Bile duct (tissue), 1 donor: ENCODE data around the genes INHBA and URGCP.

- PRO-cap, result no peak
Observed at GRCh38 chr7:38217800-38218047, 39.7 kb downstream of the STARD3NL start.

GRCh38 chr7:38318557-38319454 is 140.8 kb downstream of the STARD3NL start:
- PRO-cap, result no peak

DNA sequence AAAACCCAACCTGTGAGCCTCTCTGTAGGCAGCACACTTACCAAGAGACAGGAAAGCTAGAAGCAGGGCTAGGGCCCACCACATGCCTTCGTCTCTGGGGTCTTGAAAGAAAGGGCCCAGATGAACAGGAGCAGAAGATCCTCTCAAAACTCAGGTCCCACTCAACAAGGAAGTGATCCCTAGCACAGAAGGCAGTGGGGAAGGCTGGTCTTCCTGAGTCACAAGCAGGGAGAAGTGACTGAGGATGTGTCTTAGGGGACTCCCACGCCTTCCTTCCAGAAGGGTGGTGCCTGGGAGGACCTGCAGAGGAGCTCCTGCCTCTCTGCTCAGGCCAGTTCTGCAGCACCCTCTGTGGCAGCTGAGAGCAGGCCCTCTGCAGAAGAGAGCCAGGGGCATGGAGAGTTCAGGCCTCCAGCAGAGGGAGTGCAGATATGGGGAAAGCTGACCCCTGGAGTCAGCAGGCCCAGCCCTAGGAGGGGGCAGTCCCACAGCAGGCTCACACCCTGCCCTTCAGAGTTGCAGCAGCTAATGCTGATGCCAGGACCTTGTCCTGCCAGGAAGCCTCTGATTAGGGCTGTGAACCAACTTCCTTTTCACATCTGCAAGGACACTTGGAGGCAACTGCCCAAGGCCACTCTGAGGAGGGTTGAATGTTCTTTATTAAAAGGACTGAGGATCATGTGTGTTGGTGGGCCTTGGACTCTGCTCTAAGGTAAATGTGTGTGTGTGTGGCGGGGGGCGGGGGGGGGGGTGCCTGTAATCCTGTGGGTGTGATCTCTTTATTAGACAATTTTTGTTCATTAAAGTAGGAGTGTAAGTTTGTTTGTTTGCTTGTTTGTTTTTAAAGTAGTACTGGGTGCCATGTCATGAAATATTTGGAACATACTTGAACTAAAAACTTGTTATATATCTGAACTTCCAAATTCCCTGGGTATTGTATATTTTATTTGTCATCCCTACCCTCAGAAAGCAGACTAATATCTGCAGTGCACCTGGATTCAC is 163.3 kb downstream of the STARD3NL start:
- PRO-cap, result no peak

DNA sequence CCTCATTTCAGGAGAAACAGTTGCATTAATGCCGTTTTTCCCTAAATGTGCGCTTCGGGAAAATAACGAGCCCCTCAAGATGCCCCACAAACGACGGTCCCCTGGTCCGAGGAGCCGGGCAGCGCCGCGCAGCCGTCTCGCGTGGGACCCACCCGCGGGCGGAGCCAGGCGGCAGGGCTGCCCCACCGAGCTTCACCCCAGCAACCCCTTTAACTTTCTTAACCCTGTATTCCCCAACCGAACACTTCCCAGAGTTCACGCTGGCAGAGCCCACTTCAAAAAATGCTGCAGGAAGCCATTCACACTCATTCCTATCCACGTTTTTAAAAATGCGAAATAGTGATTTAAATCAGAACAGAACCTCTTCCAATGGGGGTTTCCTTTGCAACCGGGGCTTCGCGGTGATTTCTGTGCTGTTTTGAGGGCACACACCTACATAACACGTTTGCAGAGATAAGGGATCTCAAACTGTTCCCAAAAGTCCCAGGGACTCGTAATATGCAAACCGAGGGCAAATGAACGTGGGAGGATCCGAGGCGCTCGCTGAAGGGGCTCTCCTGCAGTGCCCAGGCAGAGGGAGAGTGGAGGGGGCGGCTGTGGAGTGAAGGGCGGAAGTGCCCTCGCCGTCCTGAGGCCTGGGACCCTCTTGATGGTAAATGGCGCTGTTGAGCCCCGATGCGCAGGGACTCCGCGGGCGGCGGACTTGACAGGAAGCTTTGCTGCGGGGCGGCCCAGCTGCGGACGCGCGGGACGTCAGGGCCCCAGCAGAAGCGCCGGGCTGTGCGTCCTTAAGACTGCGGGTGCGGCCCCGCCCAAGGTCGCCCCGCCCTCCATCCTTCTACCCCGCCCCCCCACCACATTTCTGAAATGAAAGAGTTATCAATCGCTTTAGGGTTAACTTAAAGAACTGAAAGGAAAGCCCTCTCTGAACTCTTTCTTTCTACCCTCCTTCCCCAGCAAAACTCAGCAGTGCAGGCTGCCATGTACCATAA is 152.0 kb upstream of the YAE1 start:
- PRO-cap, result no peak

GRCh38 chr7:39631662-39631986 is 8.3 kb downstream of the RALA start:
- PRO-cap, result no peak

- PRO-cap, result no peak
Observed at GRCh38 chr7:39985551-39986075, 35.6 kb downstream of the CDK13 start.

DNA sequence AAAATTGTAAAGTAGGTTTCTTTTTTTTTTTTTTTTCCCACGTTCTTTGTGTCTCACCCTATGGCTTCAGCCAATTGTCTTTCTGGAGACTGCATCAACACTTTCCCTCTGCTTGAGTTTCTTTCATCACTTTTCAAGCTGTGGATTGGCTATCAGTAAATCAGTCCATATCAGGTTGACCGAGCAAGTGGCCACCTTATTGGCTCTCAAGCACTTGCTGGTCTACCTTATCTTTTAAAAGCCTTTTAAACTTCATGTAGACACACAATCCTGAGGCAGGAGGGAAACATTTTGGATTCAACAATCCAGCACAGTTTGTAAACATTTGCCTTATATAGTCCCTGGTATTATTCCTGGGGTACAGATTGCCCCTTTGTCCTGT is 288.6 kb downstream of the INHBA start:
- PRO-cap, result no peak

- PRO-cap, result bidirectional peak, plus-strand start at chr7:41703268, minus-strand start at chr7:41703090
Observed at GRCh38 chr7:41702910-41703383, at the start of gene INHBA. TSS of gene INHBA (minus strand) at chr7:41703090.

DNA sequence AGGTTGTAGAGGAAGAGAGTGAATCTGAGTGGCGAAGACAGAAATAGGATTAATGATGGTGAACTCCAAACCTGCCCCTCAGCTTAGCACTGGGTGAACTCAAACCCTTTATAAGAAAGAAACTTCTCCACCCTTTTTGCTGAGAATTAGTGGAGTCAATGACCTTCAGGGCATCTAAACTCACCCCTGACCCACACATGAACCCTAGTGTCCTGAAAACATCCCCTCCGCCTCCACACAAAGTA is 1.4 kb upstream of the INHBA start:
- PRO-cap, result no peak

GRCh38 chr7:41705918-41706843 is 3.3 kb upstream of the INHBA start:
- PRO-cap, result no peak

DNA sequence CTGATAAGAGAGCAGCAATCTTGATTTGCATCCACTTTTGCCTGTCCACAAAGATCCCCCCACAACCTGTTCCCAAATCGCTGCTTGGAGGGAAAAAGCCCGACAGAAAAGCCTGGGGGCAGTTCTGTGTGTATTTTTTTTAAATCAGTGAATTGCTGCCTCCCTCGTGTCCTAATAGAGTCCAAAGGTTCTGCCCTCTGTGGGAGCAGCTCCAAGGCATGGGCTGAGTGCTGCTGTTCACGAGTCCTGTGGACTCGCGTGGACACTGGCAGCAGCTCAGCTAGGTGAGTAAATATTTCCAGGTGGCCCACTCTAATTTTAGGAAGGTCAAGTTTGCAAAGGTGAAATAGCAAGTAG is 6.0 kb upstream of the INHBA start:
- PRO-cap, result no peak

GRCh38 chr7:41916316-41917183 is 213.7 kb upstream of the INHBA start:
- PRO-cap, result no peak

DNA sequence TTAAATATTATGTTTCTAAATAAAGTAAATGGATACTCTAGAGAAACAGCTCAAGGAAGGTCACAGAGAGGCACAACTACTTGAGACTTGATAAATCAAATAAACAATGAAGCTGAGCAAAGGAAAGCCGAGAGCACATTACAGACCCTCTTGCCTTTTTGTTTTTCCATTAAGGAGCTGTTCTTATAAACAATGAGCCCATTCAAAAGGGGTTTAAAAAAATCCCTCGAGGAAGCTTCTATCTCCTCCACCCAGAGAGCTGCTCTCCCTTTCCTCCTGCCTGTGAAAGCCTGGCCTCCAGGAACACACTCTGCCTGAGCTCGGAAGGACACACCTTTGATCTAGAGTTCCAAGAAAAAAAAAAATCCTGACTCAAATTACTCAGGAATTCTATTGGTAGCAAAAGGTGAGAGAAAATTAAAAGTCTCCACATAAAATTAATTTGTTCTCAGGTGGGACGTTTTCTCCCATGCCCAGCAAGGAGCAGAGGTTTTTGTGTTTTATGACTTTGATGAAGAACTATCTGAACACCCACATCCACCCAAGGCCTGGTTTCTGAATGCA is 43.8 kb downstream of the GLI3 start:
- PRO-cap, result no peak

DNA sequence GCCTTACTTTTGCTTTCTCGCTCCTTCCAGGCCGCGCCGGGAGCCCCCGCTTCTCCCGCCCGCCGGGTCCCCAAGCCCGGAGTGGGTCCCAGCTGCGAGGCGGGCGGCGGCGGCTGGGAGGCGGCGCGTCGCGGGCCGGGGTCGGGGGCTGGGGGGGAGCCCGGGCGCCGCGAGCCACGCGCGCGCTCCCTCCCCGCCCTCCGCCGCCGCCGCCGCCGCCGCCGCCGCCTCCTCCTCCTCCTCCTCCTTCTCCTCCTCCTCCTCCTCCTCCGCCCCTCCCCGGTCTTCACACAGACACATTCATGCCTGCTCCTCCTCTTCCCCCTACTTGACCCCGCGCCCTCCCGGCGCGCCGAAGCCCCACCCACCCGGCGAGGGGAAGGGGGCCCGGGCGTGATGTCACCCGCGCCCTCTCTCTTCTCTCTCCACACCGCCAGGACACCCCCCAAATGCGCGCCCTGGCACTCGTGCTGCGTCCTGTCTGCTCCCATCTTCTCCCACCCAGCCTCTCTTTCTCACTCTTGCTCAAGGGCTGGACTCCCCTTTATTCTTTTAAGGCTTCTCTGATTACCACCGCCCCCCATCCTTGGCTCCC is 865 bp upstream of the GLI3 start:
- PRO-cap, result bidirectional peak, plus-strand start at position 374 of the sequence, minus-strand start at position 202 of the sequence; bidirectional peak, plus-strand start outside the sequence, minus-strand start at position 517 of the sequence

- PRO-cap, result no peak
Observed at GRCh38 chr7:42746264-42746654, 165.6 kb downstream of the C7orf25 start.

GRCh38 chr7:42911059-42911781 is 650 bp downstream of the C7orf25 start:
- PRO-cap, result no peak

GRCh38 chr7:42932771-42933210 is 615 bp downstream of the MRPL32 start:
- PRO-cap, result no peak

GRCh38 chr7:43112869-43113685 is 630 bp downstream of the HECW1 start:
- PRO-cap, result no peak

GRCh38 chr7:43703512-43704460 is 25.5 kb downstream of the COA1 start:
- PRO-cap, result no peak

- PRO-cap, result bidirectional peak, plus-strand start at chr7:43906136, minus-strand start at chr7:43906124; bidirectional peak, plus-strand start at chr7:43906695, minus-strand start at chr7:43906617
Observed at GRCh38 chr7:43905869-43906963, at the start of gene URGCP. TSS of gene URGCP (minus strand) at chr7:43906596.